HCT116 (cell line): Measurements from ENCODE around the genes MAPKAPK2 and IL10.

- RRBS = no CpG with 5 or more reads among the region's 32 CpGs
Observed at GRCh38 chr1:206453942-206454875, 16.1 kb upstream of the IKBKE start.

GRCh38 chr1:206460765-206461169, 9.5 kb upstream of the IKBKE start:
- RRBS = no CpG with 5 or more reads among the region's 7 CpGs

GRCh38 chr1:206487015-206487309, 16.7 kb downstream of the IKBKE start:
- RRBS = no CpG with 5 or more reads among the region's 3 CpGs

DNA sequence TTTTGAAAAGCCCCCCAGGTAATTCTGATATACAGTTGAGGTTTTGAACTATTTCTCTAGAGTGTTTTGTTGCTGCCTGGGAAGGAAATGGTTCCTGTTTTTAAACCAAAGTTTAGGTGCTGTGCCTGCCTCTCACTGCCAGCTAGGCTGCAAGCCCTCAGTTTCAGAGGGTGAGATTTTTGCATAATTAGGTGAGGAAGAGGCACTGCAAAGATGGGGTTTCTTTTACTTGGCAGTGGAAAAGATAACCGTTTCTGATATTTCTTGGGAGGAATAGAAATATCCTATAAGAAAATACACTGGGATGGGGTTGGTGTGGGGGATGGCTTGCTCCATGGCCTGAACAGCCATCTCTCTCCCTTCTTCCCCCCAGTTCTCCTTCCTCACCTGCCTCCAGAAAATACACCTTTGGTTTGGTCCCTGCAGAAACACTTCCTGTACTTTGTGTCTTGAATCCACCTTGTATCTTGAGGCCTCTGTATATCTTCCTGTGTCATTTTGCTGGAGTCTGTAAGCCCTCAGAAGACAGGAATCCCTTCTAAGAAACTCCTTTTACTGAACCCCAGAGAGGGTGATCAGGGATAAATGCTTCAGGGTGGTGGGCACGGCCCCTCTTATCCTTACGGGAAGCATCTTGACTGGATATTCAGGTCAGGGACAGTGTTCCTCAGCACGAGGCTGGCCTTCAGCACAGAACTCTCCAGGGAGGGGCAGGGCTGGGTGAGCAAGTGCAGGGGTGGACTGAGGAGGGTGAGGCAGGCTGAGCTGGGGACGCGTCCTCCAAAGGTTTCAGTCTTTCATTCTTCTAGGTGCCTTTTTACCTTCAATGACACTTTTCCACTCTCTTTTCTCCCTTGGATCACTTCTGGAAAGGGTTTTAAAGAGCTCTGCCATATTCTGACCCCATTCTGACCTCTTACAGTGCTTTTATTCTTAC, 52.1 kb downstream of the RASSF5 start:
- RRBS = no CpG with 5 or more reads among the region's 6 CpGs

DNA sequence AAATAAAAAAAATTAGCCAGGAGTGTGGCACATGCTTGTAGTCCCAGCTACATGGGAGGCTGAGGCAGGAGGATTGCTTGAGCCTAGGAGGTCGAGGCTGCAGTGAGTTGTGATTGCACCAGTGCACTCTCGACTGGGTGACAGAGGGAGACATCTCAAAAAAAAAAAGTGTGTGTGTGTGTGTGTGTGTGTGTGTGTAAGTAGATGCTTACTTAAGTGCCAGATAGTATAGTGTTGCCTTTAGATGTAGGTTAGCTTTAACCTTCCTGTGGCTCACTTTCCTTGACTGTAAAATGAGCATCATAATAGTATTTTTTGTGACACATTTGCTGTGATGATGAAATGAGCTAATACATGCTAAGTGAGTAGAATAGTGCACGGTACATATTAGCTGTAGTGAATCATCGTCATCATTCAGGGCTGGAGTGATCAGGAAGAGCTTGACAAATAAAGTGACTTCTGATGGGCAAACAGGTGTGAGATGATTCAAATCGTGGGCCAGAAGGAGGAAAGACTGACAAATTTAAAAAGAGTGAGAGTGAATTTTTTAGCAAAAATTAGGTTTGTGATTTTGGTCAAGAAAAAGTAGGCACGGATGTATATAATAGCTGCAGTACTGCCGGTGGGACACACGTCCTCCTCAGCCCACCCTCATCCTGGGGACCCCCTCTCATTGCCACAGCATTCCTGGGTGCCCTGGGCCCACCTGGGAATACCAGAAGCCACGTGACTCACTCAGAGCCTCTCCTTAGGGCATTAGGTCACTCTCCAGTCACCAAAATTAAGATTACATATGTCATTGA, 34.0 kb downstream of the EIF2D start:
- RRBS = no CpG with 5 or more reads among the region's 9 CpGs

DNA sequence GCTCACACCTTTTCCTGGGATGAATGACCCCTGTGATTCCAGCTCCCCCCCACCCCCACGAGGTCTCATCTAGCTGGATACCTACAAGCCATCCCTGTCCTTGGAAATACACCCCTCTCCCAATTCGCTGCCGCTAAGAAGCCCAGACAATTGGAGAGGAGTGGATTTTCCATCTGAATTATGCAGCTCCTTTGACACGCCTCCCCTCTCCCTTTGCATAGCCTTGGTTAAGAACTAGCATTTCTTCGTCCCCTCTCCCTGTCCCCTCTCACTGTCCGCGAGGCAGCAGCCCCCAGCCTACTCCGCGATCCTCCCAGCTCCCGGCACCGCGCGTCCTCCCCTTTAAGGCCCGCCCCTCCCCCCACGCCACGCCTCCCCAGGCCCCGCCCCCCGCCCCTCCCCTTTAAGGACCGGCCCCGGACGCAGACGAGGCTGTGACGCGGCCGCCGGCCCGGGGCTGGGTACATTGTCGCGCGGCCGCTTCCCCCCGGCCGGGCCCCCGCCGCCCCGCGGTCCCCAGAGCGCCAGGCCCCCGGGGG, at the start of gene MAPKAPK2:
MAPKAPK2 (plus strand) TSS at position 435 of the 539 bp plus-strand sequence.
- RRBS = 5% methylated on average over 7 of the region's 39 CpGs

GRCh38 chr1:206724179-206724671, 39.5 kb downstream of the MAPKAPK2 start:
- RRBS = no CpG with 5 or more reads among the region's 5 CpGs

GRCh38 chr1:206741490-206741871, 29.1 kb upstream of the IL19 start:
- RRBS = no CpG with 5 or more reads among the region's 4 CpGs

DNA sequence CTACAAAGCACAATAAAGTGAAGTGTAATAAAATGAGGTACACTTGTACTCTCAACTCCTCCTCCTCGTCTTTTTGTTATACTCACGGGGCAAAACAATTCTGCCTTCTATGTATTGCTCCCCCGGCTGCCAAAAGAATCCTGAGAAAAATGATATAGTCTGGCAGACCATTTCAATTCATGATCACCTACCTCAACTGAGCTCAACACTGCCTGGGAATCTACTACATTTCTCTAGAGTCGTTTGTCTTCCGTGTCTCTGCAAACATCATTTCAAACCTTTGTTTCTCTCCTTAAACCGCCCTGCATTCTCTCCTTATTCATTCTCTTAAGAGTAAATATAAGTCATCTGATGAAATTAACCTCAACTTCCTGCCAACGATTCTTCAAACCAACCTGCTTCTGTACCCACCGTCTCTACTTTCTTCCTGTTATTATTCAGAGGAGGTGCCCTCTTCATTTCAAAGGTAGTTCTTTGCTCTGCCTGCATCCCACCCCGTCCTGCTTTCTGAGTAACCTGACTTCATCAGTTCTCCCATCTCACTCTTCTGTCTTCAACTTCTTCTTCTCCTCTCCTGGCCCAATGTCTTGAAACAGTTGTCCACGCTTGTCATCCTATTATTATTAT, 12.8 kb upstream of the IL19 start:
- RRBS = no CpG with 5 or more reads among the region's 10 CpGs

DNA sequence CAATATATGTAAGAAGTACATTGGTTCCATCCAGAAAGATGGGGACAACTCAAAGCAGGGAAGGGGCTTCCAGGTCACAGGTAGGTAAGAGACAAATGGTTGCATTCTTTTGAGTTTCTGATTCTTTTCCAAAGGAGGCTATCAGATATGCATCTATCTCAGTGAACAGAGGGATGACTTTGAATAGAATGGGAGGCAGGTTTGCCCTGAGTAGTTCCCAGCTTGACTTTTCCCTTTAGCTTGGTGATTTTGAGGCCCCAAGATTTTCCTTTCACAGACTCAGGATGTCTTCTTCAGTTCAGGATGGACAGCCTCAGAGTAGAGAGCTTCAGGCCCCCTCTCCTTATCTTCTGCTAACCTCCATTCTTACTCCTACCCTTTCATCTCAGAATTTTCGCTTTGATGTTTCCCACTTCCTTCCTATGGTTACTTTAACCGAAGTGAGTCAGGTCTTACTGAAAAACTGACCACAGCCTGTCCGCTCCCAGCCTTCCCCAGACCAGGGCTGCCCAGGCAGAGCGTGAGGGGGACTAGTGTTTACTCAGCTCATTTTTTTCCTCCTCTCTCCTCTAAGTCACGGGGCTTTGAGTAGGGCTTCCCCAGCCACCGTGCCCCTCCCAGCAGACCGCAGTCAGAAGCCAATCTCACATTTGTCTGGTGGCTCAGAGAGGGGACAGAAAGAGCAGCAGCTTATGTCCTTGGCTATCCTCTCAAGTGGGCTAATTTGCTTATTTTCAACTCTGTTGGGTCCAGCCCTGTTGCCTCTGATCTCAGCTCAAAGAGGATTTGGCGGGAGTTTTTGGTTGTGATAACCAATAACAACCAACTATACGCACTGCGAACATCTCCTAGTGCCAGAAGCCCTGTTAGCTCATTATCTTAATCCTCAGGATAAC, 4.3 kb upstream of the IL19 start:
- RRBS = no CpG with 5 or more reads among the region's 10 CpGs

GRCh38 chr1:206769732-206770452, 681 bp upstream of the IL19 start:
- RRBS = no CpG with 5 or more reads among the region's 5 CpGs

- RRBS = no CpG with 5 or more reads among the region's 9 CpGs
Observed at GRCh38 chr1:206772085-206772872, at the start of gene IL10. Gene IL10, minus strand, starts transcription at chr1:206772494.

- RRBS = no CpG with 5 or more reads among the region's 4 CpGs
Observed at GRCh38 chr1:206779579-206779841, 7.2 kb upstream of the IL10 start.

- RRBS = no CpG with 5 or more reads among the region's 2 CpGs
Observed at GRCh38 chr1:207005564-207005949, 27.0 kb downstream of the C1orf116 start.

DNA sequence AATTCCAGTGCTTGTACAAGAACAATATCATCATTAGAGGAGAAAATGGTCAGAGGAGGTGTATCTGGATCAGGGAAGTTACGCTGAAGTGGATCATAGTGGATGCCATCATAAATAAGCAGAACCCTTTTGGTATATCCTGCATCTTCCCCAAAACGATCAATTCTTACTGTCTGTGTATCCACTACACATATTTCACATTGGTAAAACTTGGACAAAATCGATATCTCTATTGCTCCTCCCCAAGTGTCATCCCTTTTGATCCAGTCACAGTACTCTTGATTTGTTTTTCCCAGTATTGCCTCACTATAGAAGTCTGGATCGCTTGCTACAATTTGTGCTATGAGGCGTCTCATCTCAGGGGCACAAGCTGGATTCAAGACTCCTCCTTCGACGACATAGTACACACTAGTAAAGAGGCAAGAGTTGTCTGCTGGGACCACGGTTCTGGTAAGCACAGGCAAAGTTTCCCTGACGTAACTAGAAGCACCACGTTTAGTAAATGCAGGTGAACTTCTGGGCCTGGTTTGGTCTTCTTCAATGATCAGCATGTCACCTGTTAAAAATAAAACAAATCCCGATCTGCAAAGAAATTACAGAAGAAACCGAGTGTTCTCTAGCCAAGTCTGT, 1.7 kb downstream of the YOD1 start:
- RRBS = no CpG with 5 or more reads among the region's 12 CpGs

DNA sequence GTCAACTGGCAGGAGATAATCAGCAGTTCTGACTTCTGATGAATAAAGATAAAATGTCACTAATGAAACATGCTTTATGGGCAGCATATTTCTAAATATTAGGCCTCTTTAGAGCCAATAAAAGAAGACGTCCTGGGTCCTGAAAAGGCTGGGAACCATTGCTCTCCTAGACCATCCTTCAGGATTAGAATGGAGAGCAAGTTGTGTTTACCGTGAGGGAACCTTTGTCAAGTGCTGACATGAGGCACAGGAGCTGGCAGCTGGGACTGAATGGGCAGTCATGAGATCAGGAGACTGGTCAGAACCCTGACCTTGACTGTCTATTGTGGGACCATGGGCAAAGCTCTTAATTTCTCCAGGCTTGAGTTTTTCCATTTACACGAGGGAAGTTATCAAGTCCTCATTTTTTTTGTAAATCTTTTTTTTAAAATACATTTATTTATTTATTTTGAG, 5.1 kb downstream of the PFKFB2 start:
- RRBS = no CpG with 5 or more reads among the region's 3 CpGs

- RRBS = no CpG with 5 or more reads among the region's 16 CpGs
Observed at GRCh38 chr1:207067107-207068541, 14.5 kb downstream of the PFKFB2 start.

DNA sequence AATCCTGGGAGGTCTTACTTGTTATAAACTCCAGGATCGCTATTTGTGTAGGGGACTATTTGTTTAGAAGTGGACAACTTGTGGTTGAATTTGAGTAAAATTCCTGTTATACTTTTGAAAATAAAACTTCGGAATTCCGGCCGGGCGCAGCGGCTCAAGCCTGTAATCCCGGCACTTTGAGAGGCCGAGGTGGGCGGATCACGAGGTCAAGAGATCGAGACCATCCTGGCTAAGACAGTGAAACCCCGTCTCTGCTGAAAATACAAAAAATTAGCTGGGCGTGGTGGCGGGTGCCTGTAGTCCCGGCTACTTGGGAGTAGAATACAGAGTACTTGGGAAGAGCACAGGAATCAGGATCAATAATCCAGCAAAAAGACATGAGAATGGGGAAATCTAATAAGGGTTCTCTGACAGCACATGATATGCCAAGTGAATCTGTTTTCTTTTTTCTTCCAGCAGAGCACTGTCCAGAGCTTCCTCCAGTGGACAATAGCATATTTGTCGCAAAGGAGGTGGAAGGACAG, 1.3 kb downstream of the C4BPB start:
- RRBS = no CpG with 5 or more reads among the region's 16 CpGs

DNA sequence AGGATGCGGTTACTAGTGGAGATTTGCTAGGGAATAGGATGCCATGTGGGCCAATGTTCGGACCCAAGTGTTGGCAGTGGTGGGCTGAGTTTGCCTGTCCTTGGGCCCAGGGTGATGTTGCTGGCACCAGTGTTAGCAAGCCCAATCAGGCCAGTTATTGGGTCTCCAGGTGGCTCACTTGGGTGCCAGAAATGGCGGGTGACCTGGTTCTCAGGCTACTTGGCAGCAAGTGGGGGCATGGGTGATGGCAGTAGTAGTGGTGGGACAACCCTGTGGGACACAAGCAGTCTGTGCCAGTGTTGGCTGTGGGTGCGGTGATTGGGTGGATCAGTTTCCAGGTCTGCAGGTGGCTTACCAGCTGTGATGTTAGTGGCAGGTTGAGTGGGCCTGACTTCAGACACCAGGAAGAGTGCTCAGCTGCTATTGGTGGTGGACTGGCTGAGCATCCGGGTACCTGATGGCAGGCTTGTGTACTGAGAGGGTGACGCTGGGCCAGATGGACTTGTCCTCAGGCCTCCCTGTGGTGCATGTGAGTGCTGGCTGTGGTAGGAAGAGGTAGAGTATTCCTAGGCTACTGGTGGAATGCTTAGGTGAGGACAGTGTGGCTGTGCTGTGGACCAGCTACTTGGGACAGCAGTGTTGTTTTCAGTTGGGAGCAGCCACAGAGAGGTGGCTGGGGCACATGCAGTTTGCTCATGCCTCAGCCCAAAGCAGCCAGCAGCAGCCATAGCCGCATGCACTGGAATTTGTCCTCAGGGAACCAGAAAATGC, 24.6 kb downstream of the CD55 start:
- RRBS = no CpG with 5 or more reads among the region's 7 CpGs

DNA sequence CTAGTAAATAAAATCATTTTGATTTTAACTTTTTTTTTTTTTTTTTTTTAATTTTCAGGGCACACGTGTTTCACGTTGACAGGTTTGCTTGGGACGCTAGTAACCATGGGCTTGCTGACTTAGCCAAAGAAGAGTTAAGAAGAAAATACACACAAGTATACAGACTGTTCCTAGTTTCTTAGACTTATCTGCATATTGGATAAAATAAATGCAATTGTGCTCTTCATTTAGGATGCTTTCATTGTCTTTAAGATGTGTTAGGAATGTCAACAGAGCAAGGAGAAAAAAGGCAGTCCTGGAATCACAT, 38.0 kb downstream of the CD55 start:
- RRBS = no CpG with 5 or more reads among the region's 3 CpGs